Metanephros (tissue), 2 donors: ENCODE measurements around a stretch of chr9.

- RAMPAGE, long total RNA, result no peak
These were observed 933 bp upstream of the UBAC1 start for GRCh38 chr9:135962056-135962555.

- RAMPAGE, long total RNA, result no peak
These were observed 28.8 kb upstream of the UBAC1 start for GRCh38 chr9:135989885-135990395.

- RAMPAGE, long total RNA, result no peak
These were observed 49.8 kb upstream of the UBAC1 start for GRCh38 chr9:136010719-136011546.

DNA sequence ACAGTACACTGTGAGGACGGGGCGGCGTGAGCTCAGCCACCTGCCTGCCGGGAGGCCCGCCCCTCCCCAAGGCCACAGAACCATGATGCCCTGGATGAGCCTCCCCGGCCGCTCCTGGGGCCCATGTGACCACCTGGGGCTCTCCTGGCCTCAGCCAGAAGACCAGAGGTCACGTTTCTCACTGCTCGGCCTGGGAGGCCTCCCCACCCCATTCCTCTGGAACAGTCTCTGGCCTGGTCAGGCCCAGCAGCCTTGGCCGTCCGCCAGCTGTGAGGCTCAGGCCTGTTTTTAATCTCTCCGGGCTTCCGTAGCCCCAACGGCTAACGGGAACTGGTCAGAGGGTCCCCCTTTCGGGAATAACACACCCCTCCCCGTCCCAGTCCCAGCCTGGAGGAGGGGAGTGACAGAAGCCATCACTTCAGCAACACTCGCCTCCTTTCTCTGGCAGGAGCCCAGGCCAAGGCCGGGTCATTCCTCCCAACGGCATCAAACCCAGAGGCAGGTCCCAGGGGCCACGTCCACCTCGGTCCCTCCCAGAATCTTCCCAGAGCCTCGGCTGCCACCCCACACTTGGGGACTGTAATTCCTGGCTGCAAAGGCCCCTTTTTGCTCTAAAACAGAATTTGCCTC lies 51.0 kb upstream of the UBAC1 start:
- RAMPAGE, long total RNA, result no peak

- RAMPAGE, long total RNA, result no peak
These were observed 62.8 kb upstream of the UBAC1 start for GRCh38 chr9:136023769-136024571.

DNA sequence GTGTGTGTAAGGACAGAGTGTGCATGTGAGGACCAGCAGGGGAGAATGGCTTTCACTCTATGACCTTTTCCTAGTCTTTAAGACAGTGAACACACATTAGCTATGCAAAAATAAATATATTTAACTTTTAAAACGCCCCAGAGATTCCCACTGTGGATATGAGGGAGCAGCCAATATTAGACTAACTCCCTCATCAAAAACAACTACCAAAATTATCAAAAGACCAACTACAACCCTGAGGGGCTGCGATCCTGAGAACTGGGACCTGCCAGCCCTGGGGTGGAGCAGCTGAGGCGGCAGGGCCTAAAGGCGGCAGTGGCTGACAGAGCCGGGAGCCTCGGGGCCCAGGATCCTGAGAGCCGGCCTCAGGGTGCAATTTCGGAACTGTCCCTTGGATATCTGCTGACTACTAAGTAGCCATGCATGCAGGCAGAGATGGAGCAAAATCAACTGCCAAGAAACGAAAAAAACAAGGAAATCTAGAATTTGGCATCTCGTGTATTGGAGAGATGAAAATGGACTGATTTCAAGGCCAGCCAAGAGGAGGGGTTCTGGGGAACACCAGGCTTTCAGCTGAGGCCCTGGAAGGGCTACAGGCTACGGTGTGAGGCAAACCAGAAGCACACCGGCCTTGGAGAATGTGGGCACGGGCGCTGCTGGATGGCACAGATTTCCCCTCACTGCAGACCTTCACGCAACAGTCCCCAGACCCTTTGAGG lies 63.6 kb upstream of the UBAC1 start:
- RAMPAGE, long total RNA, result no peak

- RAMPAGE, long total RNA, result no peak
These were observed 43.6 kb downstream of the NACC2 start for GRCh38 chr9:136051067-136052283.

- RAMPAGE, long total RNA, result no peak
These were observed 1.9 kb downstream of the NACC2 start for GRCh38 chr9:136093011-136093666.

DNA sequence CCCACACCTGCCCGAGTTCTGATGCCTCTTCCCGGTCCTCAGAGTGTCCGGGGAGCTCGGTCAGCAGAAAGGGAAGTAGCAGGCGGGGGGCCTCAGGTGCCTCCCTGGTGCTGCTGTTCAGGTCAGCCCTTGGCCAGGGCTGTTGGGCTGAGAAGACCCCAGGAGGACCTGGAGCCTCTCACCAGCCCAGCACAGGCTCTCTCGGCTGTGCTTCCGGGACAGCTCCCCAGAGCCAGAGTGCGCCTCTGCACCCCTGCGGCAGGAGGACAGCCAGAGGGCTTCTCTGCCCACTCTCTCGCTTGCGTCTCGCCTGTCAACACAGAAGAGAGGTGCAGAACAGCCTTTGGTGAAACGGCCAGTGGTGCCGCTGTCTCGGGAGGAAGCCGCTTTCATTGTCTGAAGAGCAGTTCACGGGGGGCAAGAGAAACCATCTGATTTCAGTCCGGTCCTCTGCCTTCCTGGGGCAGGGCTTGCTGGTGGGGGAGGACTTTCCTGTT lies 3.7 kb upstream of the NACC2 start:
- RAMPAGE, long total RNA, result no peak

DNA sequence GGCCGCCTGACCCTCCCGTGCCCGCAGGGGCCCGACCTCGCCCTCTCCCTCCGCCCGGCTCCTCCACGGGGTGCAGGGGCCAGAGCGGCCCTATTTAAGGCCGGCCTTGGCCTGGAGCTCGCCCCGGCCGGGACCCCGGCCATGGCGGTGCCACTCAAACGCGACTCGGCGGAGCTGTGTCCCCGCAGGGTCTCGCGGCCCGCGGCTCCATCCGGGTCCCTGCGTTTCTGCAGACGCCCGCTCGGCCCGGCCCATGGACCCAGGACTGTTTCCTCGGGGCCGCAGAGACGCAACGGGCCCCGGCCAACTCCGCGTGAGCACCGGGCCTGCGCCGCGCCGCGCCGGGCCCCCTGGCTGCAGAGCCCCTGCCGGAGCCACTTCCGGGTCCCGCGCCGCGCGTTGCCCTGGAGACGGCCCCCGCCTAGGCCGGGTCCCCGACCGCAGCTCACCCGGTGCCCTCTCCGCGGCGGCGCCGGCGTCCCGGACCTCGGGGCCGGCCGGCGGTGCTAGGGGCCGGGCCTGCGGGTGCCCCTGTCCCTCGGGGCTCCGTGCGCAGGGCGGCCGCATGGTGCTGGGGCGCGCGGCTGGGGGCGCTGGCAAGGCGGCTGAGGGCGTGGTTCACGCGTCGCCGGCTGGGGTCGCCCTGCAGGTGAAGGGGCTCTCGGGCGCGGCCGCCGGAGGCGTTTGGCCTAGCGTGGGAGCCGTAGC lies 485 bp downstream of the TMEM250 start:
- RAMPAGE, long total RNA, result no peak

DNA sequence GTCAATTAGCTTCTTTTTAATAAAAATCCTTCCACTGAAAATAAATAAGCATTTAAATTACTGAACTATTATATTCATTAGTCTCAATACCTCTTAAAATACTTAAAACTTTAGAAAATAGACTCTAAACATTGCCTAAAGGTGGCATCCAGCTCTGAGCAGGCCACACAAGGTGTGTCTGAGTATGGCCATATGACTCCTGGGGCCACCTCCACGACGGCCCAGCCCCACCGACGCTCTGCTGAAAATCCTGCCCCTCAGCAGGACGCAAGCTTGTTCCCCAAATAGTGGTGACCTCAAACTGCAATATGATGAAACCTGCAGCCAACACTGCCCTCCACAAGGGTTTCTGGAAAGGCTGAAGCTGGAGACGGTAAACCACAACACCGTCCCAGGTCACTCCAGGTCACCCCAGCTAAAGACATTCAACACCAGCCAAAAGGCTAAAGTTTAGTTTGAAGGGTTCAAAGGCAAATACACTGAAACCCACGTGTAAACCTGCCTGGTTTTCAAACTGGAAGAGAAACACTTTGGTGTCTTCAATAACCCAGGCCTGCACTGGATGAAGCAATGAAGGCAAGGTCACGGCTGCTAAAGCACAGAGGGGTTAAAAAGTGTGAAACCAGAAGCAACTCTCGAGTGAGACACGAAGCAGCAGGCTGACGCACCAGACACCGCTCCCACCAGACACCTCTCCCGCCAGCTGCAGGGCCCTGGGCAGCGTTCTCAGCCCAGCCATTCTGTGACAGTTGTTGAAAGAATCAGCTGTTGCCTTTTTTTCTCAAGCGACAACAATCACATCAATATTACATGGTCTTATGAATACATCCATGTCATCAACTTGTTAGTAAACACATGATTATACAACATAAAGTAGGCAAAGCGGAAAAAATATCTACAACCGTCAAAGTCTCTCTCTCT lies 1.8 kb upstream of the LHX3 start:
- RAMPAGE, long total RNA, result no peak

DNA sequence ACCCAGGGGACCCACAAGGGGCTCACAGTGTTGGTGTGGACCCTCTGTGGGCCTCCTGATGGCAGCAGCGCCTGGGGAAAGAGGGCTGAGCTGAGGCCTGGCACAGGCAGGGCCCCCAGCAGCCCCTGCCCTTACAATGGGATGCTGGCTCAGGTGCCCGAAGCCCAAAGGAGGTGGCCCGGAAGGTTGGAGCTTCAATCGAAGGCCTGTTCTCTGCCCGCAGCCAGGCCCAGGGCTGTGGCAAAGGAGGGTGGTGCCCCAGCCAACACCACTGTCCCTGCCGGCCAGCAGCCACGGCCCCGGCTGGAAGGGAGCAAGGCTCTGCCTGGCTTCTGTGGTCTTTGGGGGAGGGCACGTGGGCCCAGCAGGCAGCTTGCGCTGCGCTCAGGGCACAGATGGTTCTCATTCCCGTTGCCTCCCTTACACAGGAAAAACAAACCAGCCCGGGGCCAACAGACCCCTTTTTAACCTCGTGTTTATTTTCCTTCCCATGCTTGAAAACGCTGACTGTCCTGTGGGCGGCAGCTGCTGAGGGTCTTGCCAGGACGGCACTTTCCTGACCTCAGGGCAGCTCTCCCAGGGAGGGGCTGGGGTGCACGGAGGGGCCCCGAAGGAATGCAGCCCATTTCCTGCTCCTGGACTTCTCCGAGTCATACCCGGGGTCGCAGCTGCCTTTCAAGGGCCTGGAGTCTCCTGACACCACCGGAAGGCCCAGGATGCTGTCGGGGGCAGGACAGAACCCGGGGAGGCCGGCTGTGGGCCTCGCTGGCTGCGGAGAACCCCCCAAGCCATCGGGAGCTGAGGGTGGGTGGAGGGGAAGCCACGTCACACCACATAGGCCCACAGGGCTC lies 1.2 kb upstream of the GPSM1 start:
- RAMPAGE, long total RNA, result no peak

GRCh38 chr9:136345140-136345864 lies 18.0 kb downstream of the GPSM1 start:
- RAMPAGE, long total RNA, result no peak

DNA sequence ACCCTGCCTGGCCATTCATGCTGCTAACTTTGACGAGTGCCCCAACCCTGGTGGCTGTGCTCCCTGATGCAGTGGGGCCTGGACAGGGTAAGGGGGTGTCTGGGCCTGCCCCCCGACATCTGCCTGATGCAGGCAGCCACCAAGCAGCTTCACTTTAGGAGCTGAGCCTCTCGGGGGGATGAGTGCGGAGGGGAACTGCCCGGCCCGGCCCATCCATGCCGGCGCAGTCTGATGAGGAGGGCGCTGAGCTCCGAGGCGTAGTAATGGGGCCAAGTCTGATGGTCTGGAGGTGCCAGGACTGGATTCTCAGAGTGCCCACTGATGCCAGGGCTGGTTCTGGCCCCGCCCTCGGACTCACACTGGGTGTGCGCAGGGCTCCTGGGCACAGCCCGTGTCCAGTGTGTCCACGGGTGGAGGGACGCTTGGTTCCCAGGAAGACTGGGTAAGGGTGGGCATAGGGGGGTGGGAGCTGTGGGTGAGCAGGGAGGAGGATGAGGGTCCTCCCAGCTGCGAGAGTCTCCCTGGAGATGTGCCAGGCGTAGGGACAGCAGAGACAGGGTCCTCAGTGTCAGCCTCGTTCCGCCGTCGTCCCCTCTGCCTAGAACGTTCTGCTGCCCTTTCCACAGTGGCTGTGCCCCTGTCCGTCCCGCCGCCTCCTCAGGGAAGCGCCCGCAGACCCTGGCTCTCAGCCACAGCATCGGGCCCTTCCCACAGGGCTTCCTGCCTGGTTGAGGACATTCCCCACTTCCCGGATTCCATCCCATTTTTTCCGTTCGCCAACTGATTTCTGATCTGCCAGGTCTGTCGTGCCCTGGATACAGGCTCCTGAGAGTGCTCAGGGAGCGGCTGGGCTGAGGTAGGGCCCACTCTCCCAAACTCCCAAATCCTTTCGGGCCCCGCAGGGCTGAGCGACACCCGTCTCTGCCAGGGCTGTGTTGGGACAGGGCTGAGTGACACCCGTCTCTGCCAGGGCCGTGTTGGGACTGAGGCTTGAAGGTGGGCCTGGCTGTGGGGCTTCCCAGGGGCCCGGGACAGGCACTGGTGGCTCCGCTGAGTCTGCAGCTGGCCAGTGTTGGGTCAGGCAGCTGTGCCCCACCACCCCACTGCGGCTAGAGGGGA lies 16.2 kb downstream of the DNLZ start:
- RAMPAGE, long total RNA, result no peak

GRCh38 chr9:136354085-136355153 lies 9.1 kb downstream of the DNLZ start:
- RAMPAGE, long total RNA, result no peak

DNA sequence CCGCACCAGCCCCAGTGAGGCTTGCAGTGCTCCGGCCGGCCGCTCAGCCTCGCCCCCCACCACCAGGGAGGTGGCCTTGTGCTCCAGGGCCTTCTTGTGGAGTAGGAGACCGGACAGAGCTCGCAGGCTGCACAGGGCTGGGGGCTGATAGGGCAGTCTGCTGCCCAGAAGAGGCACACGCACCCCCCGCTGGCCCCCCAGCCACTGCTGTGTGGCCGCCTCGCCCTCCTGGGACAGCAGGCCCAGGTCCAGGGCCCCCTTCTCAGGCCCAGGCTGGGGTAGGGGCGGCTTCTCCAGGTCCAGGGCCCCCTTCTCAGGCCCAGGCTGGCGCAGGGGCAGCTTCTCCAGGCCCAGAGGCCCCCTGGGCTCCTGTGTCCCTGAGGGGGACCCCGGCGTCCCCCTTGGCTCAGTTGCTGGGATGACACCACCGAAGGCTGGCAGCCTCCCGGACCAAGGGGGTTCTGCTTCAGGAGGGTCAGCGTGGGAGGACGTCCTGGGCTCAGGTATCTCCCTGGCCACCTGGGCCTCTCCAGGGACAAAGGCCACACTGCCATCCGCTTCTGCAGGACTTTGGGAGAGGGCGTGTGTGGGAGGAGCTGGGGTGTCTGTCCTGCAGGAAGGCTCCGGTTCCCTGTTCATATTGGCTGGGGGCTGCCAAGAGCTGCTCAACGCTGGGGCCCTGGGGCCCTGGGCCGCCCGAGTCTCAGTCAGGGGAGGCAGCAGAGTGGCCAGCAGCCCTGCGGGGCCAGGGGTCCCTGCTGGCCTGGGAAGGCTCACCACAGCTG lies 4.5 kb upstream of the CARD9 start:
- RAMPAGE, long total RNA, result no peak

- RAMPAGE, long total RNA, result no peak
These were observed 1.7 kb downstream of the ENTR1 start for GRCh38 chr9:136408716-136409198.

DNA sequence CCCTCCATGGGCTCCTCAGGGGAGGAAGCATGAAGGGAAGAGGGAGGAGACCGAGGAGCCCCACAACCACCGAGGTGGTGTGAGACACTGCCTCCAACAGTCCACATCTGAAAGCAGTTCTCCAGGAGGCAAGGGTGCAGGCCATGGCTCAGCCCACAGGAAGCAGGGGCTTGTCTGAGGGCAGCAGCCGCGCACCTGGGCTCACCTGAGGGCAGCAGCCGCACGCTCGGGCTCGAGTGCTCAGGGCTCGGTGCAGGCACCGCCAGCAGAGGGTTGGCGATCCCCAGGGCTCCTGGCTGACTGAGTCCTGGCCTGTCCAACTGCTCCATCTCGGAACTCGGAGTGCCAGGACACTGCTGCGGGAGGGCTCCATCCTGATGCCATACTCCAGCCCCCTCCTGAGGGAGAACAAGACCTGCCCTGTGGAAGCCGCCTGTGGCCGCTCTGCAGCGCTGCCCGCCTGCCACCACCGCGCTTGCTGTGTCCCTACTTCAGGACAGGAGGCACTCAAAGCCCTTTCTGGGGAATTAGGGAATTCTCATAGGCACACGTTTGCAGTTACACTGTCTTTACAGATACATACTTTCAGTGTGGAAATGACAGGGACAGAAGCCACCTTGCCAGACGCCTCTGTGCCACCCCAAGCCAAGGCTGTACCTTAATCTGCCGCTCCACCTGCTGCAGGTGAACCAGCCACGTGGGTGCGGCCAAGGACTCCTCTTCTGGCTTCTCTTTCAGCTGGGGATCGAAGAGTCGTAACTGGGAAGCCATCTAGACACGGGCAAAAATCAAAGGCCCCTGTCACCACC lies 16.0 kb upstream of the INPP5E start:
- RAMPAGE, long total RNA, result no peak

GRCh38 chr9:136481915-136482258 lies 953 bp downstream of the SEC16A start:
- RAMPAGE, long total RNA, result no peak

- RAMPAGE, long total RNA, result no peak
These were observed 483 bp downstream of the SEC16A start for GRCh38 chr9:136482259-136482854.